Neural progenitor cell (in vitro differentiated cells): ENCODE measurements around the genes PLA2G2F and KIF17.

- RAMPAGE, long total RNA, result no peak
These were observed 40.1 kb downstream of the TMCO4 start for GRCh38 chr1:19759368-19760177.

DNA sequence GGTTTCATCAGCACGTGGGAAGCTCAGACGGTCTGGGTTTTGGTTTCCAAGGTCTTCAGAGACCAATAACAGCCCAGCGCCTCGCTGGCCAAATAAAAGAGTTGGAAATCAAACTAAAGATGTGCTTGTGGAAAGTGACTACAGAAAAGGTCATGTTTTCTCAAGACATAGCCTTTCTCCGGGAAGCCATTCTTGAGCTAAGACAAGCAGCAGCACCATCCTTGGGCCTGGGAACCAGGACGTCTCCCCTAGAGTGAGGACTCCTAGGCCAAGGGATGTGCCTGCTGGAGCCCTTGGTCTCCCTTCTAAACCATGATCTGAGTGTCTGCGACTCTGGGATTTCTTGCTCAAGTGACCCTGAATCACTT is 11.3 kb downstream of the PLA2G2A start:
- RAMPAGE, long total RNA, result no peak

- RAMPAGE, long total RNA, result no peak
These were observed 28.8 kb upstream of the PLA2G2A start for GRCh38 chr1:20008307-20008605.

DNA sequence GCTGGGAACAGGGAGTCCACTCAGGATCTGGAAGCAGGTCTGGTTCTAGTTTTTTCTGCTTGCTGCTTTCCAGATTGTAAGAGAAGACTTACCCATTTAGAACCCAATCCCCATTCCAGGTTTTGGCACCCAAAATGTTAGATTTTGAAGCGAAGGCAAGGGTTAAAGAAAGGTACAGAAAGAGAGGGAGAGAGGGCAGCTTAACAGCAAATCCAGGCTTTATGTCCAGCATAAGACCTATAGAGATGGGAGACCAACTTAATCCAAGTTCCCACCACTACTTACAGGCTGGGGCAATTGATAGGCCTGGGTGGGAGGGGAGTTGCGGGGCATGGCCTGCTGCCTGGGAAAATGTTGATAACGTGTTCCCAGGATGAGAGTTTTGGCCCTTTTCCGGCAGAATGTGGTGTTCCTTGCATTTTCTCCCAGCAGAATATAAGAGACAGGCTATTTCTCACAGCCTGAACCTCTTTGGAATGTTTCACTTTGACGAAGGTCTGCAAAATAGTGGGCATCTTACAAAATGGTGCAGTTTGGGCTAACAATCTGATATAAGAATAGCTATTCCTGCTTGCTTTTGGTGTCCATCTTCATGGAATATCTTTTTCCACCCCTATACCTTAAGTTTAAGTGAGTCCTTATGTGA is 34.9 kb upstream of the PLA2G5 start:
- RAMPAGE, long total RNA, result no peak

- RAMPAGE, long total RNA, result no peak
These were observed 4.7 kb upstream of the PLA2G2D start for GRCh38 chr1:20124109-20124403.

DNA sequence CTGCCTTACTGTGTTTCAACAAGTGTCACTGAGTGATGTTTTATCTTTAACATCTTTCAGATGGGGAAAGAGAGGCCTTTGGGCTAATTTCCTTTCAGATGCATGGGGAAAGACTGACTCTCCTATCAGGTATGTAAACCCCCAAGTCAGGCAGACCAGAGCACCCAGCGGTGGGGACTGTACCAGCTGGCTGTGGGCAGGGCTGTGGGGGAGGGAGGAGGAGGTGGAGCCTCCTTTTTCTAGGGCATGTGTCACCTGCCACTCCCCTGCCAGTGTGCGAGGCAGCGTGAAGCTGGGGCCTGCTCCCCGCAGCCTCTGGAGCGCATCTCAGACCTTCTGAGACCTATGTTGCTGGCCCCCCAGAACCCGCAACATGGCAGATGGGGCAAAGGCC is at the start of gene PLA2G2F:
PLA2G2F (plus strand) TSS at position 269 of the 394 bp plus-strand sequence.
- RAMPAGE, long total RNA, result no peak

DNA sequence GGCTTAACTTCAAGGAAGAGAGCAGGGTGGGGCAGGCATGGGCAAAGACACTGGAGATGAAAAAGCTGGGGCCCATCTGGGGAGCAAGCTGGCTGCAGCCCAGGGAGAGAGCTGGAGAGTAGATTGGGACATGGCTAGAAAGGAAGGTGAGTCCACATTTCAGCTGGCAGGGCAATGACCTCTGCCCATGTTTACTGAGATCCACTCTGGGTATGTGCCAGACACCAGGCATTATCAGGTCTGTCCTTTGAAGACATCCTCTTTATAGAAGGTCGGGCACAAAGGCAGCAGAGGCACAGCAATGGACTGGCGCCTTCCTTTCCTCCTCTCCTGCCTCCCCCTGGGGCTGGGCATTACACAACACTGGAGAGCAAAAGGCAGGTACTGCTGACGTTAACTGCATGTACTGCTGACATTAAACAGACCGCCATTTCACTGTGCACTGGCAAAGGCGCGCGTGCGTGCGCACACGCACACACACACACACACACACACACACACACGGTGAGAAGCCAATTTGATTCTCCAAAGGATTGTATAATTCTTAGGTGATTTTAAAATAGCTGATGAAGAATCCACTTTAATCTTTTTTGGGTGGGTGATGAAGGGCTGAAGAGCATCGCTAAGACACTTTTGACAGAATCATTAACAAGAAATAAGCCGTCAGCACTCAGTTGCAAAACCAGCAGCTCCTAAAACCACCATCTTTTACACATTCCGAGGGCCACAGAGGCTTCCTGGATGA is 2.0 kb upstream of the UBXN10 start:
- RAMPAGE, long total RNA, result no peak

GRCh38 chr1:20184533-20184931 is 1.4 kb upstream of the UBXN10 start:
- RAMPAGE, long total RNA, result no peak

- RAMPAGE, long total RNA, result no peak
These were observed 678 bp upstream of the PLA2G2C start for GRCh38 chr1:20186936-20187455.

- RAMPAGE, long total RNA, result no peak
These were observed 35.1 kb upstream of the VWA5B1 start for GRCh38 chr1:20255365-20256226.

DNA sequence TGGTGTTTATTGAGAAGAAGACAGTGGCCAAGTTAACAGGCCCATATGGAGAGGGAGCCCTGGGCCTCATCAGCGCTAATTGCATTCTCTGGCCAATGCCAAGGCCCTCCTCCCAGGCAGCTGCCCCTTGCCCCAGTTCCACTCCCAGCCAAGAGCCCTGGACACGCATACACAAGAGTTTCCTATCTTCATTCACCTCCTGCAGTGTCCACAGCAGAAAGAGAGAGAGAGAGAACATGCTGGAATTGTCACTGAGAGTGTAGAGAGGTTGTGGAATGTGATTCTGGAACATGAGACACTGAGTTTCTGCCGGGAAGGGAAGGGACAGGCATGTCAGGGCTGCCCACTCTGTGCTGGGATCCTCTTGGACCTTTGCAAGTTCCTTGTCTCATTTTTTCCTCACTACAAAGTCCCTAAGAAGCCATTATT is 25.4 kb upstream of the VWA5B1 start:
- RAMPAGE, long total RNA, result no peak

GRCh38 chr1:20350113-20350312 is 59.3 kb downstream of the VWA5B1 start:
- RAMPAGE, long total RNA, result no peak

DNA sequence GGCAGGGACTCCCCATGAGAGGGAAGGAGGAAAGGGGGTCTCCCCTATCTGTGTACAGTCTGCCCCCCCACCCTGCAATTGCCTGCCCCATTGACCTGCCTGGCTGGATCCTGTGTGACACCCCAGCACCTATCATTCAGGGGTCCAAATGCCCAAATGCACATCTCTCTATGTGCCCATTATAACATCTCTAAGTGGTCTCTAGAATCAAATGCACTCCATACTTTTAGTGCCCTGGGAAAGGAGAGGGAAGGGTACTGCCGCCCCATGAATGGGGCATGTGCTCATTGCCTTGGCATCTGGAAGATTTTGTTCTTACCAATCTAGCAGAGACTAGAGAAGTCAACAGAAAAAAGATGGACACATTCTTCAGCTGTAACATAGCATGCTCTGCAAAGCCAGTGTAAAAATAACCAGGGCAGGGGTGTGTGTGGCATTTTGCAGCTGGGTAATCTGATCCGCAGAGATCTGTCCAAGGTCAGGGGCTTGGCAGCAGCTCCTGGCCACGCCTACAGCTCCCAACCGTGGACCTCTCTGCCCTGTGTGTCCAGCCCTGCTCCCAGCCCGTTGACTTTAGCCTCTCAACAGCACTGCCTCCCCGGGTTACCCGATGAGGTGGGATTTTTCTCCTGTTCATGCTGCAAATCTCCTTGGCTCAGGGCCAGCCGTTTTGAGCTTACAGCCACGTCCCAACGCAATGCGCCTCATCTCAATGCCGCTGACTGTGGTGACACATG is 67.9 kb downstream of the VWA5B1 start:
- RAMPAGE, long total RNA, result no peak

GRCh38 chr1:20474901-20475387 is 11.1 kb downstream of the CAMK2N1 start:
- RAMPAGE, long total RNA, result no peak

- RAMPAGE, long total RNA, result no peak
These were observed 12.4 kb downstream of the CDA start for GRCh38 chr1:20601146-20601882.

DNA sequence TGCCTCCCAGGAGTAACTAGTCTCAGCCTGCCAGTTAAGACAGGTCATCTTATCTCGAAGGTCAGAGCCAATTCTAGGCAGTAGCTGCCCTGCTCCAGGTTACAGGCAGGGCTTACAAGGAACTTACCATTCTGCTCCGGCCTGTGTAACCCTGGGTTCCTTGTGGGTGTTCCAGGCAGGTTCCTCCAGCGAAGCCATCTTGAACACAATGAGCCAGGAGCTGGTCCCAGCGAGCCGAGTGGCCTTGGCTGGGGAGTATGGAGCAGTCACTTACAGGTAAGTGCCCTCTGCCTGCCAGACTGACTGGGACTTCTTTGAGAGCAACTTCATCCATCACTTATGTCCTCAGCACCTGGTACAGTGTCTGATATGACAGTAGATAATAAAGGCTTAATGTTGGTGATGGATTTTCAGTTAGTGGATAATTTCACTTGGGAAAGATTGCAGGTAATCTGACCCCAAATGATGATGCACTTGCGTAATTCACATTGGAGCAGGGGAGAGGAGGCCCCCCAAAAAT is 6.5 kb downstream of the PINK1 start:
- RAMPAGE, long total RNA, result no peak

DNA sequence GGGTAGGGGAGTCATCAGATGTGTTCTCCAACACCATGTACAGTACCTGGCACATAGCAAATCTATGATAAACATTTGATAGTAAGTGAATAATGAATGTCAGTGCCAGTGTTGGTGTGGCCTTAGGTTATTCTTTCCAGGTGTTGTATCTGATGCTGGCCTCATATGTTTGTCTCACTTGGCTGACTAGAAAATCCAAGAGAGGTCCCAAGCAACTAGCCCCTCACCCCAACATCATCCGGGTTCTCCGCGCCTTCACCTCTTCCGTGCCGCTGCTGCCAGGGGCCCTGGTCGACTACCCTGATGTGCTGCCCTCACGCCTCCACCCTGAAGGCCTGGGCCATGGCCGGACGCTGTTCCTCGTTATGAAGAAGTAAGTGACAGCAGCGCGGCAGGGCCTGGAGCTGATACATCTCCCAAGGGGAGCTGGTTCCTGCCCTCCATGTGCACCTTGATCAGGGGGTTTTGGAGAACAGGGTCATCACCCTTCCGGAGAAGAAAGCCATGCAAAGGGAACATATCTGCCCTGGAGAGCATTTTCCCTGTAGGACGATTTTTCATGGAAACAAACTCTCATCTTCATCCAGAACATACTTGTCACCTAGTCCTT is 11.1 kb downstream of the PINK1 start:
- RAMPAGE, long total RNA, result no peak

- RAMPAGE, long total RNA, result no peak
These were observed at the start of gene KIF17 for GRCh38 chr1:20717384-20718422. Gene KIF17, minus strand, starts transcription at chr1:20718007.

GRCh38 chr1:20732950-20733725 is 635 bp upstream of the SH2D5 start:
- RAMPAGE, long total RNA, result no peak

DNA sequence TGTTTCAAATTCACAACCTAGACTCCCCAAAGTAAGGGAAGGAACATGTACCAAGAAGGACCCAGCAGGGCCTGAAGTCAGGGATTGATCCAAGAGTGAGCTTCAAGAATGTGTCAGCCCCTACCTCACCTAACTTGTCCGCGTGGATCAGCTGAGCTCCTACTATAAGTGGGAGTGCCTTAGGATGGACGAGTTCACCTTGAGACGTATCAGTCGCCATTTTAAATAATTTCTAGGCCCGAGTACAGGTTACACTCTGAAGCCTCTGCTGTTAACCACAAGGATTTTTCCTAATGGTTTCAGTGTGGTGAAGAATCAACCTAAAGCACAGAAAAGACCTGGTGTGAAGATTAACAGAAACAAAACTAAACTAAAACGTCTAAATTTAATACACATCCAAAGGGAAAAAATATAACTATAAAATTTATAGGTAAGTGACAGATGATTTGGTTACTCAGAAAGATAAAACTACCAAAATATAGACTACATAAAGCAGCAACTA is 6.8 kb downstream of the HP1BP3 start:
- RAMPAGE, long total RNA, result no peak